Measurements from ENCODE around the genes FCN1 and GLT6D1.

- RRBS, result 78% methylated on average over 2 of the region's 18 CpGs
Measured at GRCh38 chr9:134409913-134410810, 83.9 kb downstream of the RXRA start.

- RRBS, result no CpG with 5 or more reads among the region's 12 CpGs
Measured at GRCh38 chr9:134492131-134492597, 149.4 kb upstream of the COL5A1 start.

- RRBS, result no CpG with 5 or more reads among the region's 14 CpGs
Measured at GRCh38 chr9:134526790-134527315, 114.8 kb upstream of the COL5A1 start.

DNA sequence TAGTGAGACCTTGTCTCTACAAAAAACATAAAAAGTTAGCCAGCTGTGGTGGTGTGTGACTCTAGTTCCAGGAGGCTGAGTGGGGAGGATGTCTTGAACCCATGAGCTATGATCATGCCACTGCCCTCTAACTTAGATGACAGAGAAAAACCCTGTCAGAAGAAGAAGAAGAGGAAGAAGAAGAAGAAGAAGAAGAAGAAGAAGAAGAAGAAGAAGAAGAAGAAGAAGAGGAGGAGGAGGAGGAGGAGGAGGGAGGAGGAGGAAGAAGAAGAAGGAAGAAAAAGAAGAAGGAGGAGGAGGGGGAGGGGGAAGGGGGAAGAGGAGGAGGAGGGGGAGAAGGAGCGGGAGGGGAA lies 62.2 kb upstream of the COL5A1 start:
- RRBS, result no CpG with 5 or more reads among the region's 1 CpG

- RRBS, result no CpG with 5 or more reads among the region's 15 CpGs
Measured at GRCh38 chr9:134643254-134643787, 1.7 kb downstream of the COL5A1 start.

DNA sequence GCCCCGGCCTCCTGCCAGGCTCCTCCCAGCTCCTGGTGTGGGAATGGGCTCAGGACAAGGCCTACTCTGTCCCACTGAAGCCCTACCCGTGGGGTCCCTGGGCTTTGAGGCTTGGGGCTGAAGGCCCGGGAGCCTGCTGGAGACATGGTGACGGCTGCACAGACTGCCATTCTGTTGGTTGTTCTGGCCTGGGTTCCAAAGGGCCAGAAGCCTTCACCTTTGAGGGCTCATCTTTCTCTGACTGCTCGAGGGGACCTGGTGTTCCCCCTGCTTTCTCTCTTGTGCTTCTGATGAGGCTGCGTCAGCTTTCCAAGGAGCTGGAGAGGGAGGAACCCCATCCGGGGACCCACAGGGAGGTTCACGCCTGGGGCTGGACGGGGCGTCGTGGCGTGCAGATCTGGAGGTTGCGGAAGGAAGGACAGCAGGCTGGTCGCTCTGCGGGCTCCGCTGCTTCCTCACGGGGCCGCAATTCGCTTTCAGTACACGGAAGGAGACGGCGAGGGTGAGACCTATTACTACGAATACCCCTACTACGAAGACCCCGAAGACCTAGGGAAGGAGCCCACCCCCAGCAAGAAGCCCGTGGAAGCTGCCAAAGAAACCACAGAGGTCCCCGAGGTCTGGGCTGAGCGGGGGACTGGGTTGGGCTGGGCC lies 86.7 kb downstream of the COL5A1 start:
- RRBS, result no CpG with 5 or more reads among the region's 28 CpGs

- RRBS, result no CpG with 5 or more reads among the region's 4 CpGs
Measured at GRCh38 chr9:134765973-134766263, 114.7 kb upstream of the FCN2 start.

DNA sequence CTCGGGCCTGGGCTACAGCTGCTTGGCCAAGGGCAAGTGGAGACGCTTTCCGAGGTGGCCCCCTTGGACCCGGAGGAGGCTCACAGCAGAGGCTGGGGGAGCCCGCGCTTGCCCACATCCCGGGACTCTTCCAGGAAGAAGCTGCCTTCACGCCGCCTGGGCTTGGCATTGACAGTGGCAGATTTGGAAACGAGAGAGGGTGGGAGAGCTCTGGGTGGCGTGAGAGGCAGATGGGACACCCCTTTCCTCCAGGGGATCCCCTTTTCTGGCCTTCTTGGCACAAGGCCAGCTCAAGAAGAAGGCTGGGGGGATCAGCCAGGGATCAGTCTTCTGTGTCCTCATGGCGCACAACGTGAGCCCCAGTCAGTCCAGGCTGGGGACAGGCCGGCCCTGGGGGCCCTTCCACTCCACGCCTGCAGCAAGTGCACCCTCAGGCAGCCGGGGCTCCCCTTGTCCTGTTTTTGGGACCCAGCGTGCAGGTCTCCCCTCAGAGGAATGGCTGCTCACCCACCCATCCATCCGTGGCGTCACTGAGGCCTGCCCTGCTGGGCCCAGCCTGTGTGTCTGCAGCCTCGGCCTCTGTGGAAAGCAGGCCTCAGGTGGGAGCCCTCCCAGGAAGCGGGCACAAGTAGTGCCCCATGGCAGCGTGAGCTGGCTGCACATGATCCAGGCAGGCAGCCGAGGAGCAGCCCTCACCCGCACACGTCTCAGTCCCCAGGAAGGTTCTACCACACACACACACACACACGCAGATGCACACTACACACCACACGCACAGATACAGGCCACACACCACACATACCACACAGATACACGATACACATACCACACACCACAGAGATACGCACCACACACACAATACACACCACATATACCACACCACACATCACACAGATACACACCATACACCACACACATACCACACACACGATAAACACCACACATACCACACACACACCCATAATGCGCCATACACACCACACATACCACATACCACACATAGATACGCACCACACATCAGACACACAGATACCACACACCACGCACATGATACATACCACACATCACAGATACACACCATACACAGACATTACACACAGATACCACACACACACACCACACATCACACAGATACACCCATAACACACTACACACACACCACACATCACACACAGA lies 52.5 kb upstream of the FCN2 start:
- RRBS, result 79% methylated on average over 7 of the region's 33 CpGs

DNA sequence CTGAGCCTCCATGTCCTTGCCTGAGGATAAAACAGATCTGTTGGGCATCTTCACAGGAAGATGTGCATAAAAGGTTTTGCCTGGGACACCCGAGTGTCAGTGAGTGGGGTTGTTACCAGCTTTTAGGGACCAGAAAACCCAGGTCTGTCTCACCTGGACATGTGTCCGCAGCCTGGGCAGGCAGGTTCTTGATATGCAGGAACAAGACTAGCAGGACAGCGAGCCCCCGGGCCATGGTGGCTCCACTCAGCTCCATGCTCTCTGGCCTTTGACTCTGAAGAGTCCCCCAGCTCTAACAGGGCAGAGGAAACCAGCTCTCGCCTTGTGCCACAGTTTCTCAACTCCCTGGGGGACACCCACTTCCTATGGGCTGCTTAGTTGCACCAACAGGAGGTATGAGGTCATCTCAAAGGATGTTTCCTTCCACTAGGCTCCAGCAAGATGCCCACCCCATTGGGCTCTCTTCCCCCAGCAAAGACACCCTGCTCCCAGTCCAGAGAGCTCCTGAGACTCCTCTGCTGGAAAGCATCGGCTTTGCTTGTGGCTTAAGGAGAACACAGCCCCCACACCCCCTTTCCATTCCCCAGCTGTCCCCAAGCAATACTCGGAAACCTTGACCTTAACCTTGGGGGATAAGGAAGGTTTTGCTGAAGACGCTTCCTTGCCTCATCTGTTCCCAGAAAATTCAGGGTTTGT lies at the start of gene FCN1:
Gene FCN1, minus strand, starts transcription at position 297 of the 696 bp plus-strand sequence.
- RRBS, result no CpG with 5 or more reads among the region's 8 CpGs

GRCh38 chr9:134944417-134944991 lies 26.8 kb upstream of the FCN1 start:
- RRBS, result no CpG with 5 or more reads among the region's 17 CpGs

DNA sequence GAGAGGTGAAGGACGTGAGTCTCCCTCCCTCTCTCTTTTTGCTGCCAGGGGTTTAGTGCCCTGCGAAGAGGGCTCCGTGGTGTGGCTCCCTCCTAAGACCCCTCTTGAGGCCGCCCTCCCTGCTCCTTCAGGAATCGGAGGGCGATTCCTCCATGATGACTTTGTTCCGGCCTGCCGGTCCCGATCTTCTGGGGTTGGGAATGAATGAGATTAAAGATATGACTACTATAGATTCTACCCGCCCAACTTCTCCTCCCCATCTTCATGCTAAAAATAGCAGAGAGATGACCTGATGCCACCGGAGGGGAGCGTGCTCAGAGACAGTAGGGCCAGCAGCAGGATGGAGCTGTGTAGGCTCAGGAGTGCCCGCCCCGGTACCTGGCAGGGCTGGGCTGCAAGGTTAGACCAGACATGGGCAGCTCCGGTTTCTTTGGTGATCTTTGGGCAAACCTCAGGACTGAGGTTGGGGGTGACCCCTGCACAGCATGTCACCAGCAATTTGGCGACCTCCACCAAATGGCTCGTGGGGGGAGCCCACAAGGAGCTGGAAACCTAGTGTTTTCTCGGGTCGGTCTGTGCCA lies 1.7 kb downstream of the OLFM1 start:
- RRBS, result 41% methylated on average over 5 of the region's 19 CpGs

DNA sequence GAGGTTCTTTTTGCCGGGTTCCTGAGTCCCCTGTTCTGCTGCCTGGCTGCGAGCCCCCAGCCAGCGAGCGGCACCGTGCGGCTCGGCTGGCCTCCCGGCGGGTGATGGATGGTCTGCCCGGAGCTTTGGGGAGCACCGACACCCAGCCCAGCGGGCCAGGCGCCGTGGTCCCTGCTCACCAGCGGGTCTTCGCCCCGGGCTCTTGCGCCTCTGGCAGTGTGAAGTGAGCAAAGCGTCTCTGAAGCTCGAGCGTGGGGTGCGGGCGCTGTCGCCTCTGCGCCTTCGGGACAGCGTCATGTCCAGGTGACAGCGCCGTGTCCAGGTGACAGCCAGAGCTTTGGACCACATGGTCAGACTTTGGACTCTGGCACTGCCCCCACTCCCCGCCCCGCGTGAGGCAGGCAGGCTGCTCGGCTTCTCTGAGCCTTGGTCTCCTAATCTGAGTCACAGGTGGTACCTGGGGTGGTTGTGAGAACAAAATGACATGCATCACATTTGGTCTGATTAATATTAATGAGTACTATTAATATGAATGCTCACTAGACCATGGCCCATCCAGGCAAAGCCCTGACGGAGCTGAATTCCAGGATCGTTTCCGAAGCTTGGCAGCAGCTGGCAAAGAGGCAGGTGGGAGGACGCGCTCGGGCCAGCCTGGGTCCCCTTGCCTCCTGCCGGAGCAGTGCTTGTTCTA lies 156.8 kb downstream of the OLFM1 start:
- RRBS, result 92% methylated on average over 14 of the region's 40 CpGs

DNA sequence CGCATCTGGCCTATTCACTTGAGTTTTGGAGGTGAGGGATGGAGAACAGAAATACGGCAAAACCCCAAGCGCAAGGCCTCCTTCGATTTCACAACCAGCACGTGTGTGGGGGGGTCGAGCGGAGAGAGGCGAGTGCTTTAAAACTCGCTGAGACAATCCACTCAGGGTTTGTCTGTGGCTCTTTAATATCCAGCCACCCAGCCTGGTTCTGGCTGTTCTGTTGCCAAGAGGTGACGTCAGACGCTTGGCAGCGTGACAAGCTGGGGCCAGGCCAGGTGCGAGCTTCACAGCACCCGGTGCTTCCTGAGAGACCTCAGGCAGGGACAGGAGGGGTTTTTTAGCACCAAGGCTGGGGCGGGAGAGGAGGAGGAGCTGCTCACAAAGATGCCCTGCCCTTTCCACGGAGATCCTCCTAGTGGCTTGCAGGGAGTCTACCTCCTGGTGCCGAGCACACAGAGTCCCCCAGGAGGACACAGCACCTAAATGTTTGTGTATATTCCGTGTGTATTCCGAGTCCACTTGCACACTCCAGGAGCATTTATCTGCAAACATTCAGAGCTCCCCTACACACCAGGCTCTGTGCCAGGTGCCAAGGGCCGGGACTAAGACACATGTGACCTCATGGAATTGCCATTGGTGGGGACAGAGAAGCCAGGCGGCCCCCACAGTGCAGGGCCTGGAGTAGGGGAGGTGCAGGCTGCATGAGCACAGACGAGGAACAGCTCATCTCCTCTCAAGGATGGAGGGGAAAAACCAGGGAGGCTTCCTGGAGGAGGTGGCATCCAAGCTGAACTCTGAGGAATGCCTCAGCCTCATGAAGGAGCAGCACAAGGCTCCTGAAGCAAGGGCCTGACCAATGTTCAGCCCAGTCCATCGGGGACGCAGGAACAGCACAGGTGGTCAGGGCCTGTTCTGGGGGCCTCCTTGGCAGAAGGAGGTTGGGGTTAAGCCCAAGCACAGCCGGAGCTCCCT lies 194.7 kb downstream of the OLFM1 start:
- RRBS, result no CpG with 5 or more reads among the region's 25 CpGs

DNA sequence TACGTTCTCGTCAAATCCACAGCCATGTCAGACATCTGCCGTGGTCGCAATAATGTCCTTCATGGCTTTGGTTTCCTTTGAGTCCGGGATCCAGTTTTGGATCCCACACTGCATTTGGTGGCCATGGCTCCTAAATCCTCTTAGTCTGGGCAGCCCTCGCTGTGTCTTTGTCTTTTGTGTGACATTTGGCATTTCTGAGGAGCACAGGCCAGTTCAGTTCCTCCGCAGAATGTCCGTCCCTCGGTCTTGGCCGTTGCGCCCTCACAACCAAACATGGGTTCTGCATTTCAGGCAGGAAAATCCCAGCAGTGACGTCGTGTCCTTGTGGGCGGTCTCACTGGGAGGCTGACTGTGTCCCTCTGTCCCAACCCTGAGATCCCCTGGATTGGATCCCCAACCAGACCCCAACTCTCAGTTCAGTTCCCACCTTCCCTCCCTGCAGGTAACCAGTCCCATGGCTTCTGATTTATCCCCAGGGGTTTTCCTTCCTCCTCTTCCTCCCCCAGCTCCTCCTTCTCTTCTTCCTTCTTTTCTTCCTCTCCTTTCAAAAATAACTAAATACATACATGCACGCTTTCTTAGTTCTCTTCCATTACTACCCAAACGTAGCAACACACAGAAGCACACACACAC lies 172.8 kb upstream of the PPP1R26 start:
- RRBS, result no CpG with 5 or more reads among the region's 16 CpGs

- RRBS, result 1% methylated on average over 18 of the region's 63 CpGs
Measured at GRCh38 chr9:135480207-135481262, 953 bp downstream of the PPP1R26 start.

DNA sequence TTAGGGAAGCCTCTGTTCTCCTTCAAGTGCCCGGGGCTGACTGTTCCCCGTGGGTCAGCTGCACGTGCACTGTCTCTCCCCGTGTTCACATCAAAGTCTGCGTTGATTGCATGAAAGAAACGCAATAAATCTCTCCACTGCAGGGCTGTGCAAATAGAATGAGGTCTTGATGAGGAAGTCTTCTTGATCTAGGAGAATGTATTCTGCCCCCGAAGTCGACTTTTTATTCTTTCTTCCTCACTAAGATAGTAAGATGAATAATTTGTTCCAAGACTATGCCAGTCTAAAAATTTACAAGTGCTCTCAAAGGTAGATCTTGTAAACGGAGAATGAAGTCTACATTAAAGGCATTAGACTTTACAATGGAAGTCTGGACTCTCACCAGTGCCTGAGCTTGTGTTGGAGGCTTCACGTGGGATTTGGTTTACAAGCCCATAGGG lies at the start of gene GLT6D1:
Gene GLT6D1, minus strand, starts transcription at position 198 of the 440 bp plus-strand sequence.
- RRBS, result no CpG with 5 or more reads among the region's 10 CpGs

DNA sequence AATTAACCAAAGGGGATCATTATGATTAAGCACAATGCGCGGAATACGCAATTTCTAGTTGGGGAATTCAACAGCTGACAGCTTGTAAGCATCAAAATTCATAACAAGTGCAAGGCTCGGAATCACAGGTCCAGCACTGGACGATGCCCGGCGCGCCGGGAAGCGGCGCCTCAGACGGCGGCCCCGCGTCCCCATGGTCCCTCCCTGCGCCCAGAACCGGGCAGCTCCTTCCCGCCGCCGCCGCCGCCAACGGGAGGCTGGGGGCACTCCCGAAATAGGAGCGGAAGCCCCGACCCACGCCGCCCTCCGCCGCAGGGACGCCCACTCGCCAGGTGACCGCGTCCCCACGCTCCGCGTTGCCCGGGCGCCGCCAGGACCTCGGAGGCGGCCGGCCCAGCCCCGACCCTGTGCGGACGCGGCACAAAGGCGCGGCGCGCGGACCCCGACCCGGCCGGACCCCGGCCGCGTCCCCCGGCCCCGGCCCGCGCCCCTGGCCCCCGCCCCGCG lies 817 bp downstream of the CAMSAP1 start:
- RRBS, result 1% methylated on average over 27 of the region's 65 CpGs

DNA sequence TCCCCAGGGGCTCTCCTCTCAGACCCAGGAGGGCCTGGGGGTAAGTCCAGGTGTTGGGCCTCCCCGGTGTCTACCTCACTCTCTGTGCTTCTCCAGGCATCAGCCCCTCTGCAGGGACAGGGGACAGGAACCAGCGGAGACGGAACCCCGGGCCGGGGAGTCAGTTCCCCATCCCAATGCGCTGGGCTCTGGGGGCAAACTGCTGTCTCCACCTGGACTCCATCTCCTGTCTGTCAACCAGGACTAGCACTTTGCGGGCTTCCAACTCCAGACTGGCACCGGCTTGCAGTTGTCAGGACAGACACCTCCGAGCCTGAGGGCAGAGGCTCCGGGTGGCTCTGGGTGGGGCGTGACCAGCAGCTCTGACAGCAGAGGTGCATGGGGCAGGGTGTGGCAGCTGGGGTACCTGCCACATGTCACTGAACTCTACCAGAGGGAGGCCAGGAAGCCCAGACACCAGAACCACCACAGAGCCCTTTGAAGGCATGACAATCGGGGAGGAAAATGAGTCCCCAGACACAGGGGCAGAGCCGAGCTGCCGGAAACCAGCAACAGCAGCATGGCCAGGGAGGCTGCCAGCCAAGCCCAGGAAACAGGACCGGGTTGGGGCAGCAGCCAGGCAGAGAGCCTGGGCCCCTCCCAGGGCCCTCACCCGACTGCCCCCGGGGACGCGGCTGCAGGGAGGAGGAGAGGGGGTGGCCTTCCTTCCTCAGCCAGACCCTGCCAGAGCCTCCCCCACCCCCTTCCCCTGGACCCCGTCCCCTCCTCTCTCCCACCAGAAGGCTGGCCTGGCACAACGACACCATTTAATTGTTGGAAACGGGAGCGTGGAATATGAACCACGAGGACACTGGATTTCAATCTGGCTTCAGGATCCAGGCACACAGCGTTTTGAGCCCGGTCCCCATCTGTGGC lies 17.9 kb upstream of the UBAC1 start:
- RRBS, result 13% methylated on average over 11 of the region's 26 CpGs

DNA sequence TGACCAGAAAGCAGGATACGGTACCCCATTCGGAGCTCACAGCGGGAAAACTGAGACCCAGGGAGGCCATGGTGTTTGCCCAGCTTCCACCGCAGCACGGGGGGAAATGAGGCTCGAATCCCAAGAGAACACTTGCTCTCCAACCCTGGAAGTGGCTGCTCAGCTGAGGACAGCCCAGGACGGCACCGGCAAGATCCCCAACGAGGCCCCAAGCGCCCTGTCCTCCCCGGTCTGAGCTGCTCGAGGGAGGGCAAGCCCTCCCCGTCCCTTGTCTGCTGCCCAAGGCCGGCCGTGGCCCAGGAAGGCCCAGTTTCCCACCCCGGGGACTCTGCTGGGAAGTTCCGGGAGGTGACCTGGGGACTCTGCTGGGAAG lies 7.5 kb downstream of the NACC2 start:
- RRBS, result 76% methylated on average over 7 of the region's 17 CpGs

DNA sequence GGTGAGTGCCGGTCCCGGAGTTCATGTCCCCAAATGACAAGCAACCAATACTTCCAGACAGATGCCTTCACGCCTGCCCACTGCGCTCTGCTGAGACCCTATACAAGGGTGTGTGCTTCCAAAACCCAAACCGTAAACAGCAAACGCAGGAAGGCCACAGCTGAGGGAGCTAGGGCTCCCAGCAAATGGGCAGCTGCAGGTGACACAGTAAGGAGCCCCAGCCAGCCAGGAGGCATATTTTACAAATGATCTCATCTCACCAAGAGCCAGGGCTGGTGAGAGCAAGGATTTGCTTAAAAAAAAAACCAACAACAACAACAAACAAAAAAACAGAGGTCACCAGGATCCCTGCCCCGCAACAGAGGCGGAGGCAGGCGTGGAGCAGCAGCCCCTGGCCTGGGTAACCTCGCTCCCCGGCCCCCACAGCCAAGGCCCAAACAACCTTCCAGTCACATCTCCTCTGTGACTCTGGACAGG lies 3.5 kb downstream of the NACC2 start:
- RRBS, result 100% methylated on average over 1 of the region's 11 CpGs

Measured in BE2C (cell line).